ENCODE measurements around the gene NSMCE4A.

GRCh38 chr10:119270763-119271044 is 63.3 kb downstream of the GRK5 start:
- PRO-cap, 2 experiments: no peak in any of the 2 experiments

DNA sequence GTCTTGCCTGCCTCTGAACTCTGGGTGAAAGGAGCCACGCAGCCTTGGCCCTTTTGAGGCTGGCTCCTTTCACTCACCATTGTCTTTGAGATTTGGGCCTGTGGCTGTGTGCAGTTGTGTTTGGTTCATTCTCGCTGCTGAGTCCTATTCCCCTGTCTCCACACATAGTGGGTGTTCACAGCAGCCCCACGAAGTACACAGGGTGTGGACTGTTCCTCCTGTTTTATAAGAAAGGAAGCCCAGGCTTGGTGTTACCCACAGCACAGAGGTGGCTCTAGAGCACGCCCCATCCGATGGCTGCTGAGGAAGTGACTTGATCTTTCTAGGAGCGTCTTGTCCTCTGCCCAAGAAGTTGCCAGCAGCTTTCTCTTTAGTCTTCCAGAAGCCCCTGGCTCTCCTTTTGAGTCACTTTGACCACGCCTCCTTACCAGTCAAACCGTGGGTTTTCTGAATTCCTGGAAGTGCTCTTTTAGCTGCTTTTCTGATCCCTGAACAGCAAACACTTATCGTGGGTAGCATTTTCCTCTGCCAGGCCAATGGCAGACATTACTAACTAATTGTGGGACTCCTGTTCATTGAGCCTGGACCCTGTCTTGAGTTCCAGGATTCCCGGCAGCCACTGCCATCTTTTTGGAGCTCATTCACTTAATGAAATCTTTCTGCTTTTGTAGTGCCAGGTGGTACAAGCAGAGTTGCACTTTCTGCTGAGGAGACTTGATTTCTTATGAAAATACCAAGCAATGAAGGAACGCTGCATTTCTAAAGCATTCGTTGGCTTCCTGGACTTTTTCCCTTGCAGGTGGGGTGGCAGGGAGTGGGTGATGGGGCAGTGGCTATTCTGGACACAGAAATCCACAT is 94.1 kb downstream of the GRK5 start:
- PRO-cap, 2 experiments: no peak in any of the 2 experiments

- PRO-cap, 2 experiments: no peak in any of the 2 experiments
Measured at GRCh38 chr10:119350581-119351059, 143.2 kb downstream of the GRK5 start.

DNA sequence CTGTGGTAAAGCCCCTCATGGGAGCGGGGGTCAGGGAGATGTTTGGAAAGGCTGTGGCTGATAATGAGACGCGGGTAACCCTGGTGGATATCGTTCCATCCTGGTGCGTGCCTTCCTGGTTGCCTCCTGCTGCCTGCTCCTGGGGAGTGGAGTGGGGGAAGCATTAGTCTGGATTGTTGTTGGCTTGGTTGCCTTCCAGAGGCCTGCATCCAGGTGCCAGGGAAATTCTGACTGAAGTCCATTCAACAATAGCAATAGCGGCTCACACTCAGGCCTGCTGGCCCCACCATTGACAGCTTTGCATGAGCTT is 150.0 kb downstream of the GRK5 start:
- PRO-cap, 2 experiments: no peak in any of the 2 experiments

DNA sequence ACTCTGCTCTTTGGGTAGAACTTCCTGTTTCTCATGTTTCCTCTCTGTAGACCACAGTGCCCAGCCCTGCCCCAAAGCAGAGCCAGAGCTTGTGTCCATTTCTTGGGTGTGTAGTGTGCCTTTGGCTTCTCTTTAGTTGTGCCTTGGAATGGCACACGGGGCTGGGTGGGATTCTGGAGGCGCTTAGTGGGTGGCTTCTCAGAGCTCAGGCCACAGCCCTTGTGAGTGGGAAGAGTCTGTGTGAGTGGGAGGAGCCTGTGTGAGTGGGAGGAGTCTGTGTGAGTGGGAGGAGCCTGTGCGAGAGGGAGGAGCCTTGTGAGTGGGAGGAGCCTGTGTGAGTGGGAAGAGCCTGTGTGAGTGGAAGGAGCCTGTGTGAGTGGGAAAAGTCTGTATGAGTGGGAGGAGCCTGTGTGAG is 152.8 kb downstream of the GRK5 start:
- PRO-cap, 2 experiments: no peak in any of the 2 experiments

DNA sequence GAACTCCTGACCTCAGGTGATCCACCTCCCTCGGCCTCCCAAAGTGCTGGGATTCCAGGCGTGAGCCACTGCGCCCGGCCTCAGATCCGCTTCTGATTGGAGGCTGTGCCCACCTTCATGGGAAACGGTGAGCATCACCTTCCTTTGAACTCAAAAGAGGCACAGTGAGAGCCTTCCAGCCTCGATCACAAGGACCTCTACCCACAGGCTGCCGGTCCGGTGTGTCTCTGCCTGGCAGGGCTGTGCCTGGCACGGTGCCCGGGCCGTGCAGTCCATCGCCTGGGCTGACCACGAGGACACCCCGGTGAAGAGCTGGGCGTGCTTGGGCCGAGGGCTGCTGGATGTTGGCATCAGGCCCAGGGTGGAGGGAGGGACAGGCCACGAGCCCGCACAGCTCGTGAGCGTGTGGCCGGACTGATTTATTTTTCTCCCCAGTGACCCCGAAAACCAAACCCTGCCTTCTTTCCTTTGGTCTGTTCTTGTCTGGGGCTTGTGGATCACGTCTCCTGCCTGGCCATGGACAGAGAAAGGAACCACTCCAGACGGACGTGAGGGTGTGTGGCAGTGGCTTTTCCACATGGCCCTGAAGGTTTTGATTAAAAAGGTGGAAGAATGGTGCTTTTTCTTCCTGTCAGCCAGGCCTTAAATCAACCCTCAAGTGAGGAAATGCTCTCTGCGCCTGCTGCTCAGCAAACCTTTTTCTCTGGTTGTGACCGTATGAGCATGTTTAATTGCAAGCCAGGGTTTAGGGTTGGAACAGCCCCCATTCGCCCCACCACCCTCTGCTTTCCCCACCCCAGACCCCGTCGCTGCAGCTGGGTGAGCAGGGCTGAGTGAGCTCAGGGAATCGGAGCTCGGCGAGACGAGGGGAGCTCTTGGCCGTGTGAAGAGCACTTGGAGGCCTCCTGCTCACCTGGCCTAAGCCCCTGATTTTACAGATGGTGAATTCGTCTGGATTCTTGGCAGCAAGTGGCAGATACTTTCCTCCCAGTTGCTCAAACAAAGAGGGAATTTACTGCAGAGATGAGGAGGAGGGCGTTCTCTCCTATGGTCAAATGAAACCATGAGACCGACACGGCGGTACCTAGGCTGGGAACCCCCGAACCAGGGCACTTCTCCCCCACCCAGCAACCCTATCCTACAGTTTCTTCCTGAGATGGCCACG is 130.1 kb downstream of the RGS10 start:
- PRO-cap, 2 experiments: no peak in any of the 2 experiments

GRCh38 chr10:119421518-119421954 is 121.0 kb downstream of the RGS10 start:
- PRO-cap, 2 experiments: no peak in any of the 2 experiments

DNA sequence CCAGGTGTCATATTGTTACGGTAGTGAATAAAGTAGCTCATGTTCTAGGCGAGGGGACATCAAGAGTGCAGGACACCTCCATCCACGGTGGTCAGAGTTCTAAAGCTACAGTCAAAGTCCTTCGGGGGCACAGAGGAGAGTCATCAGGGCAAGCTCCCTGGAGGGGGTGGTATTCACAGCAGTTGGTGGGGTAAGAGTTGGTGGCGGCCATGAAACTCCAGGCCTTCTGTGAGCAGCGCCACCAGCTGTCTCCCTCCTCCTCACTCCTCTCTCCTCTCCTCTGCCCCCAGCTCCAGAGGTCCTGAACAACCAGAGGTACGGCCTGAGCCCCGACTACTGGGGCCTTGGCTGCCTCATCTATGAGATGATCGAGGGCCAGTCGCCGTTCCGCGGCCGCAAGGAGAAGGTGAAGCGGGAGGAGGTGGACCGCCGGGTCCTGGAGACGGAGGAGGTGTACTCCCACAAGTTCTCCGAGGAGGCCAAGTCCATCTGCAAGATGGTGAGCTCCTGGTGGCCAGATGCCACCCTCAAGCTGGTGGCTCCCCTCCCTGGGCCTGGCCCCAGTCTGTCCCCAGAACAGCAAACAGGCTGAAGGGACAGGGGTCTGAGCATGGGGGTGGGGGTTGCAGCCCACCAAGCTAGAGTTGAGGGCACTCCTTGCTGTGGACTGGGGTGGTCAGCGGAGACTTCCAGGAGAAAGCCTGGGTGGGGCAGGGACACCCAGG is 99.1 kb downstream of the RGS10 start:
- PRO-cap, 2 experiments: no peak in any of the 2 experiments

- PRO-cap, 2 experiments: no peak in any of the 2 experiments
Measured at GRCh38 chr10:119501634-119502181, 40.8 kb downstream of the RGS10 start.

GRCh38 chr10:119586366-119587137 is 10.2 kb downstream of the TIAL1 start:
- PRO-cap, 2 experiments: no peak in any of the 2 experiments

DNA sequence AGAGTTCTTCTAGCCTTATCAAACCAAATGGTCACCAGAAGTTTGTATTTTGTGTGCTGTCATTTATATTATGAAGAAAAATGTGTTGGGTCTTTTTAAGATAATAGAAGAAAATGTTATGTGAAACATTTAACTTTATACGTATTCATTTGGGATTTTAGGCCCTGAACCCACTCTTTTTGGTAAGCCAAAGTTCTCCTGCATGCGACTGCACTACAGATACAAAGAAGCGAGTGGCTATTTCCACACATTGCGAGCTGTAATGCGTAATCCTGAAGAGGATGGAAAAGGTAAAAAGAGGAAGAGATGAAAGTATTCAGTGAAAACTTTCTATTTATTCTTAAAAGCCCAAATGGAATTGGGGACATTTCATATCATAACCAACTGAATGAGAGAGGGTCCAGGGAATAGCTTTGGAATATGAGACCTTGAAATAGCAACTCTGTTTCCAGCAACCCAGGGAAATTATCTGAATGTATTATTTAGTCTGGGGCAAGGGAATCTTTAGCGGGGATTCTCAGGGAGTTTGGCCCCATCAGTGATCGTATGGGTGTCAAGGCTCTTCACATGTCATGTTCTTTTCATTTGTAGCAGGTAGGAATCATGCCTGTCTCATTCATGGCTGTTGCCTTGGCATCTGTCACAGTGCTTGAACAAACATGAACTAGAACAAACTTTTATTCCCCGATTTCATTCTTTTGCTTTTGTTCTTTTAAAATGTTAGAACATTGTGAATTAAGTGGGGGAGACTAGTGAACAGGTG is 49.6 kb downstream of the MCMBP start:
- PRO-cap, 2 experiments: no peak in any of the 2 experiments

DNA sequence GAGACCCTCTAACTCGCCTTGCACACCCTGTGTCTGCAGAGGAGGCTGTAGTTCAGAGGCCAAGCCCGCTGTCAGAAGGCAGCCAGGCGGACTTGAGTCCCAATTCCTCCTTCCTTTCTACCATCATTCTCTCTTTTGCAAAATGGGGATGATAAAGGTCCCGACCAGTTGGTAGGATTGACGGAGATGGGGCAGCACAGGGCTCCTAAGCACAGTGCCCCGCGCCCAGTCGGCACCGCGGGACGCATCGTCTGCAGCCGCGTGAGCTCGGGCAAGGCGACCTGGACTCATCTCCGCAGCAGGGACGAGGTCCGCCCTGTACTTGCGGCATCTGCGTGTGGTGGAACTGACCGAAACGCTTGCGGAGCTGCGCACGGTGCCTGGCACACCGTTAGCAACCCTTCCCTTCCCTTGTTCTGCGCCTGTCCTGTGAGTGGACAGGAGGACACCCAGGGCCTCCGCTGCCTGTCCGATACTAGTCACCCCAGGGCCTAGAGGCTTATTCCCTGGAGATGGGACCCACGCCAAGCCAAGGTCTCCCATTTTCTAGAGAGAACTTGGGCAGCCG is 98.4 kb downstream of the WDR11 start:
- PRO-cap, 2 experiments: no peak in any of the 2 experiments

- PRO-cap, 2 experiments: no peak in any of the 2 experiments
Measured at GRCh38 chr10:121366051-121366410, 232.2 kb downstream of the FGFR2 start.

DNA sequence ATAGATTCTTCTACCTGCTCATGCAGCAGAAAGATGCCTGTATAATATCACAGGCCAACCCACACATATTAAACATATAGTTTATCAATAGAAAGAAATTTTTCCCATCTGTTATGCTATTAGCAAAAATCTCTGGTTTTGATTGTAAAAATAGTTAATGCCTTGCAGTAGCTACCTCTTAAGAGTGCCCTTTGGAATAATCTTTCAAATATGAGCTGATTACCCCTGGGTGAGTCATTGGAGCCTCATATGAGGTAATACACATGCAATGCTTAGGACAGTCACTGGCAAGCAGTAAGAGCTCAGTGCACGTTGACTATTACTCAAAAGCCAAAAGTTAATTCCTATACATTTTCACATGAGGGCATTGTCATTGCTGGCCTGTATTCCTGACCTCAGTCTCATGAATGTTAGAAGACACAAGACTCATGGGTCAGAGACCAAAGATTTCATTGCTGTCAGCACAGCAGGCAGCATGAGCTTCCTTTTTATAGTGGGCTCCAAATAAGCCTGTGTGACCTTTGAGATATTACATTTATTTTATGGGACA is 180.0 kb downstream of the FGFR2 start:
- PRO-cap, 2 experiments: no peak in any of the 2 experiments

- PRO-cap, 2 experiments: no peak in any of the 2 experiments
Measured at GRCh38 chr10:121668661-121668991, 70.4 kb upstream of the FGFR2 start.

- PRO-cap, 2 experiments: no peak in any of the 2 experiments
Measured at GRCh38 chr10:121928860-121929084, 941 bp upstream of the ATE1 start.

DNA sequence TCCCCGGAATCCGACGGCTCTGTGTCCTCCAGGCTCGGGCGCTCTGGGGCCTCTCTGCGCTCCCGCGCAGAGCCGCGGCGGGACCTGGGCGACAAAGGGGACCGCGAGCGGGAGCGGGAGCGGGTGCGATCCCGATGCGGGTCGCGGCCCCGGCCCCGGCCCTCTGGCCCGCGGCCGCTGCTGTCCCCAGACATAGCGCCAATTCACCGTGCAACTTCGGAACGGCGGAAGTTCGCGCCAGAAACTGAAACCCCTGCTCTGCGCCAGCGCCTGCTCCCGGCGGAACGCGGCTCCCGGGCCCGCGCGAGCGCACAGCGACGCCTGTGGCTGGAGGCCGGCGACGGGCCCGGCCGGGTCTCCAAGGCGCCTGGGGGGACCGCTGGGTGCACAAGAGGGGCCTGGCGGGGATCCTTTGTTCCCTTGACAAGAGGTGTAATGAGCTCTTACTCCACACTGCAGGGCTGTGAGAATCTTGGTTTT is at the start of gene NSMCE4A:
Gene NSMCE4A, minus strand, starts transcription at position 246 of the 480 bp plus-strand sequence.
- PRO-cap, 2 experiments: peak in 2 of 2 experiments; most common minus-strand start position 165 of the sequence (in 2)

DNA sequence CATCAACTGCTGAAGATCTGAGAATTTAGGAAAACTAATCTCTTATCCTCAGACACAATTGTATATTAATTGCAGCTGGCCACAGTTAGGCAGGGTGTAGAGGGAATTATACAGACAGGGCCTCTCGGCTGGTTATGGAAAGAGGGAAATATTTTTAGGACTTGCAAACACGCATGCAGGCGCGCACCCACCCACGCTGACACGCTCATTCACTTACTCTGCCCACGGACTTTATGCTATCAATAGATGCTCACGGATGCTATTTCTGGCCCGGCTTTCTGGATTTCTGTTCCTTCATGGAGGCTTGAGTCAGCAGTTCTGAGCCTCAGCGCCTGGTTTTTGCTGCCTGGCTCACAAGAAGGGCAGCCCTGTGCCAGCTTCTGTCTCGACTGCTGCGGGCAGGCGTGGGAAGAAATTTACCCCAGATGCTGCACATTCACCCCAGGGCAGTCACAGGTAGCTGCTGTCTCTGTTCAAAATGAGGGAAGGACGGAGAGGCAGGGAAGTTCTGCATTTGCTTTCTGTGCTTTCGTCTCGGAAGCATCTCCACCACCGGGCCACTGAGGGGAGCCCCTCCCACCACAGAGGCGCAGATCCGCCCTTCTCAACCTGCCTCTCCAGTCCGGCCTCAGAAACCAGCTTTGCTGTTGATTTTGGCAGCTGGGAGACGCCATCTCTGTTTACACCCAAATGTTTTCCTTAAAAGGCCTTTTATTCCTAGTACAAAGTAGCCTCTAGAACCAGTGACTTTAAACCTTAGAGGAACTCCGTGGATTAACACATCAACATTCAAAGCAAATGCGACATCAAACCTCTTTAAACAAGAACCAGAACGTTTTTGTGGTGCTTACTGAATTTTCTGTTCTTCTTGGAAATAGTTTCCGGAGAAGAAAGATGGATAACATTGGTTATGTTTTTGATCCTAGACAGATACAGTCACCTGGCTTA is 116.2 kb upstream of the BTBD16 start:
- PRO-cap, 2 experiments: no peak in any of the 2 experiments

- PRO-cap, 2 experiments: no peak in any of the 2 experiments
Measured at GRCh38 chr10:122165190-122165575, 105.9 kb upstream of the BTBD16 start.

- PRO-cap, 2 experiments: no peak in any of the 2 experiments
Measured at GRCh38 chr10:122221818-122222408, 49.2 kb upstream of the BTBD16 start.